Smooth muscle cell (in vitro differentiated cells): ENCODE measurements around the genes TIGAR, C12orf4, DYRK4 and AKAP3.

GRCh38 chr12:3530707-3531120 lies 39.7 kb downstream of the PRMT8 start:
- RAMPAGE, long total RNA, result no peak

GRCh38 chr12:3534070-3534612 lies 43.1 kb downstream of the PRMT8 start:
- RAMPAGE, long total RNA, result no peak

DNA sequence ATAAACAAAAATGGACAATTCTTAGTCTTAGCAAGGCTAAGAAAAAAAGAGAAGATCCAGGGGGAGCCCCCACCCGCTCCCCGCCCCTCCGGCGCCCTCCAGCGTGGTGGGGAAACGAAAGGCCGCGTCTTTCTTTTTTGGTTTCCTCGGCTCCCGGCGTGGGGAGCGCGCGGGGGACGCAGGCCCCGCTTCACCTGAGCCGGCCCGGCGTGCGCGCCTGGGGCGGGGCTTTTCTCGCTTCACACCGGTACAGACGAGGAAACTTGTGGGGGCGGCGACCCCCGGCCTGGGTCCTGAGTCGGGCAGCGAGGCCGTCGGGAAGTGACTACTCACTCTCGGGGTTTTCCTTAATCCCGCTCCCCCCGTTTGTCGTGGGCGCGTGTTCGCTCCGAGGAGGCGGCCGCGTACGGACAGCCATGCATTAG lies 34.5 kb downstream of the PARP11 start:
- RAMPAGE, long total RNA, result no peak

- RAMPAGE, long total RNA, result no peak
These were observed 653 bp upstream of the CCND2 start for GRCh38 chr12:4272985-4273233.

DNA sequence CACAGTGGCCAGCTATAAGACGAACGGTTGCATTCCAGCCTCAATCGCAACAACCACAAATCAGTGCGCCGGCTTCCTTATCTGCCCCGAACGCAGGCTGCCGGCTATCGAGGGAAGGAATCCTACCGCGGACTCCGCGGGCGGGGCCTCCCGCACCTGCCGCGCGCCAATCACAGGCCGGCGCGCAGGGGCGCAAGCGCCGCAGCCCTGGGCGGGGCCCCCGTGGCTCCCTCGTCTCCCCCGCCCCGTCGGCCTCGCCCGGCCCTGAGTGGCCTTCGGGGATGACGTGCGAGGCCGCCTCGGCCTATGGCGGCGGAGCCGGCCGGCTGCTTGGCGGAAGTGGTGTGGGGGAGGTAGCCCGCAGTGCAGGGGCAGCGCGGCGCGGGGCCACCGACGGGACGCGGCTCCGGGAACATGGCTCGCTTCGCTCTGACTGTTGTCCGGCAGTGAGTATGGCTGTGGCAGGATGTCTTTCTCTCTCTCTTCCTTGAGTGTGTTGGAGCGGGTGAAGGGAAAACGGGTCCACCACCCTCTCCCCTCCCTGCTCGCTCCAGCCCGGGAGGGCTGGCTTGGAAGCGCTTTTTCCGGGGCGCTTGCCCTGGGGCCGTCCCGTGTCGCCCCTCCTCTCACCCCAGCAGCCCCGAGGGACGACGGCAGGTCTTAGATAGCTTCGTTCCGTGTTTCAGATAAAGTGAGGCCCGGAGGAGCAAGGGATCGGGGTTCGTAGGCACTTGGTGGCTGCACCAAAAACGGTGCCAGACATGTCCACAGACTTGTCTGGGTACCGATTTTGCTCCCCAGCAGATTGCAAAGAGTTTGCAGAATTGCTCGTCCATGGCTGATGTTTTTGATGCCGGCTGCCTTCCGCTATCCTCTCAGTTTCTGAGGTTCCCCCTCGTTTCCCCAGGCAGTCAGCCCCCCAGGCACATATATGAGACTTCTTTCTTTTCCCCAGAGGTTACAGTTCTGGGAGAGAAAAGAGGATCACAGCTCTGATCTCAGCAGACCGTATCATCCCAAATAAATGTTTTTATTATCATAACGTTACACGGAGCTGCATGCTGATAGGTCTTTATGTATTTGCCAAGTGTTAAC lies at the start of gene TIGAR:
Gene TIGAR (plus strand): TSS at position 356 of the 1,095 bp plus-strand sequence.
- RAMPAGE, long total RNA, result start-site peak on the plus strand centred at position 379 of the sequence, 45 bp wide, 941 and 230 reads in 2 replicates

- RAMPAGE, long total RNA, result no peak
These were observed 23.9 kb downstream of the FGF23 start for GRCh38 chr12:4355592-4356115.

DNA sequence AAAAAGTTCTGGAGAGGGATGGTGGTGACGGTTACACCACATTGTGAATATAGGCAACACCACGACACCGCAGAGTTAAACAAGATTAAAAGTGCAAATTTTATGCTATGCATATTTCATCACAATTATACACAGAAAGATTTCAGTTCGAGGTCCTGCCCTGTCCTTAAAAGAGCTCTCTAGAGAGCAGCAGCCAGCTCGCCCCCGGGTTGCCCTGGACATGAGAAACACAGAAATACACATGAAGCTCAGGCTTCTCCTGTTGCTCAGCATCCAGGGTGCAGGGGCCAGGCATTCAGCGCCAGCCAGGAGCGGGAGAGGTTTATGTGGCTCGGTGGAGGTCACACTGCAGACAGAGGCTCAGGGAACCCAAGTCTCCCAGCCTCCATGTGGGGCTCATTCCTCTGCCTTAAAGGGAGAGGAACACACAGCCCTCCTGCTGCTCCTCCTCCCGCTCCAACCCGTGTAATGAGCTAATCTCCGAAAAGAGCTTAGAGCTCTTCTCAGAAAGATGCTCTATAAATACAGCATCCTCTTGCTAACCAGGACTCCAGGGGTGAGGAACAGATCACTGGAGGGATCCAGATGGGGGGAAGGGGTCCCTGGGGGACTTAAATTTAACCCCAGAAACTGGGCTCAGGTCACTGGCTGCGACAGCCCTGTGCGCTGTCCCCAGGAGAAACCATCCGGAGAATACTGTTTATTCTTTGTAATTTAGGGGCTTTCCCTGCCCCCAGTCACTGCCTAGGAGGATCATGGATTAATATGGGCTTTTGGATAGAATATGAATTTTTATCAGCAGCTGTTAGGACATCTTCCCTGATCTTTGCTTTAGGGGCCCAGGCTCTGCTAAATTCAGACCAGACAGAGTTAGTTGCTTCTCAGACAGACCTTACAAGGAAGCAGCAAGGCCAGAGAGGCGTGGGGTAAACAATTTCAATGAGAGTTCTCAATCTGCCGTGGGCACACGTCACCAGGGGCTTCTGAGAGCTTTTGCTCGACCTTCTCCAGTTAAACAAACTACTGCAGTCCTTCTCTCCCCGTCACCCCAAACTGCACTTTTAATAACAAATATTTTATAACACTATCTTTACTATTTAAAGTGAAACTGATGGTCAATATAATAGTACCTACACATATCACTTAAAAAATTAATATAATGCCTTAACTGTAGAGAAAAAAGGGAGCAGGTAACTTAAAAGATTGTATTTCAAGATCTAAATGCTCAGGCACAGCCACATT lies 28.0 kb downstream of the FGF6 start:
- RAMPAGE, long total RNA, result no peak

- RAMPAGE, long total RNA, result no peak
These were observed 29.0 kb downstream of the C12orf4 start for GRCh38 chr12:4509226-4509645.

DNA sequence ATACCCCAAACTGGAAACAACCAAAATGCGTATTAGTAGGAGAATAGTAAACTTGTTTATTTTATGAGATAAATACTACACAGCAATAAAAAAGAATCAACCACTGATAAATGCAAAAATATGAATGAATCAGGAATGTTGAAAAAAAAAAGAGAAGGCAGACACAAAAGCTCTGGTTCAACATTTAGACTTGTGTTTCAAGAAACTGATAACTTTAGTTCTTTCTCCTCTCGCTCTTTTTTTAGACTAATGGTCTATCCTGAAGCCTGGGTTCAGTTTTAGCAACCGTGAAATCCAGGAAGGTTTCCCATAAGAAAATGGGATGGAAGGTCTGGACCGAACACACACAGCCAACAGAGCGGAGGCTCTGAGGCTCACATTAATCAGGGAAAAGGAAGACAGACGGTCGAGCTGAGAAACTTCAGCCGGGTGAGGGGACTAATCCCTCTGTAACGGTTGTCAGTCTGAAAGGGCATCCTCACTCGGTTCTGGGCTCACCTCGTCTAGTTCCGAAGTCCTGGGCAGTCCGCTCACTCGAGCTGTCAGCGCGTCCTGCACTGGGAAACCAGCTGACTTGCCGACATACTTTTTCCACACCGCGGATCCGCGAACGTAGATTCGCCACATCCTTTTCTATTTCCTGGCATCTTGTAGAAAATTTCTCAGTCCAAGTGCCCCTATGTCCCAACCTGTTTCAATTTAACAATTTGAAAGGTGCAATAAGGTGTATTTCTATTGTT lies at the start of gene C12orf4:
Gene C12orf4 (minus strand): TSS at position 559 of the 740 bp plus-strand sequence.
- RAMPAGE, long total RNA, result start-site peak on the minus strand centred at position 547 of the sequence, 49 bp wide, 63 and 57 reads in 2 replicates

DNA sequence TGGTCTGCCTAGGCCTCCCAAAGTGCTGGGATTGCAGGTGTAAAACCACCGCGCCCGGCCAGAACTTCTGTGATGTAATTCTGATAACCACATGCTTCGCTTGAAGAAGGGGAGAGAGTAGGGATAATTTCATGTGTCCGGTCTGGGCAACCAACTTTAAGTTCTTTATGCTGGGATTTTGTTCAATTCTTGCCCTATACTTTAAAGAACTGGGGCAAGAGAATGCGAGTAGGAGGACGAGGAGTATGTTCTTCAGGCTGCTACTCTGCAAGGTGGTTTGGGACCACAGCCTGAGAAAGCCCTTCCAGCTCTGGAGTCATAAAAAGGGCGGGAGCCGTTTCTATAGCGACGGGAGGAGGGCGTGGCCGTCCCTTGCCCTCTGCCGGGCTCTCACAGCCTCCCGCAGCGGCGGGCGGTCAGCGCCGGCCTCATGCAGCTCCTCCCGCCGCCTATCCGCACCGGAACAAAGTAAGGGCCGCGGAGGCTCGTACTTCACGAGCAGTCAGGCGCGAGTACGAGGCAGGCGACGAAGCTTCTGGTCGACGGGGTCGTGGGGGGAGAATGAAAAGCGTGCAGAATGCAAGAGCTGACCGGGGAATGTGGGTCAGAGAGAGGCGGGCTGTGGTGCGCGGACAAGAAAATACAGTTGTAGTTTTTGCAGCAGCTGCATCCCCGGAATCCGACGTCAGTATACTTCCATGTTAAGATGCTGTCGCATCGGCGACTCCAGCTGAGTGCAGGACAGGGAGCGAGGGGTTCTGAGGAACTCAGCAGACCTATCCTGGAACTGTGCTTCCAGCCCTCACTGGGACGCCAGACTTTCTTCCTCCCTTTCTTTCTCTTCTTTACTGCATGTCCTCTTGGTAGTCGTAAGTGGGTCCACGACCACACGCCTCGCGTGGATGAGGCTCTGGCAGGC lies at the start of gene DYRK4:
Gene DYRK4 (plus strand): TSS at position 393 of the 919 bp plus-strand sequence.
- RAMPAGE, long total RNA, result no peak

GRCh38 chr12:4648421-4649683 lies at the start of gene AKAP3:
Gene AKAP3 (minus strand): TSS chr12:4649051.
- RAMPAGE, long total RNA, result start-site peak on the plus strand at chr12:4649106-4649144, 855 and 885 reads in 2 replicates

DNA sequence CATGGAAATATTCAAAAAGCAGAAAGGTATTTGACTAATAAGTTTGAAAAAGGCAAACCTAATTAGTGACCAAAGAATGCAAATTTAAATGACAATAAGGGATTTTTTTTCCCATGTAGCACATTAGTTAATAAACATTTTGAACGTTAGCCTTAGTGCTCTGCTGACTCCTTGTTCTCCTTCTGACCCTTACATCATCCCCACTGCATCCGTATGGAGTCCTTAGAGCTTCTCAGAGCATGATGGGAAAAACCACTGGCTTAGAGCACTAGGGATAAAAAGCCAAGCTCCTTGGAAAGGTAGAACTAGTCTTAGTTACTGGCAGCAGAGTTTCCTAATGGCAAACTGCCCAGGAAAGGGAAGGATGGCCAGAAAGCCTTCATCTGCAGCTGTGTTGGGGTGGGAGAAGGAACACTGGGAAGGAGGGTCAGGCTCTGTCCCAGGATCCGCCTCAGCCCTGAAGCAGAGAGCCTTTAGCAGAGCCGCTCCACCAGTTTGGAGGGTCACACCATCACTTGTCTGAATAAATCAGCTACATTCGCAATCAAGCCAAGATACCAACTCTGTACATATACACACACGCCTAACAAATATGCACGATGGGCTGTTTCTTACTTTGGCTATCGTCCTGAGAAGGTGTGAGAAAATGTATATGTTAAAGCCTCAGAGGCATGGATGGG lies 18.8 kb upstream of the GALNT8 start:
- RAMPAGE, long total RNA, result no peak

DNA sequence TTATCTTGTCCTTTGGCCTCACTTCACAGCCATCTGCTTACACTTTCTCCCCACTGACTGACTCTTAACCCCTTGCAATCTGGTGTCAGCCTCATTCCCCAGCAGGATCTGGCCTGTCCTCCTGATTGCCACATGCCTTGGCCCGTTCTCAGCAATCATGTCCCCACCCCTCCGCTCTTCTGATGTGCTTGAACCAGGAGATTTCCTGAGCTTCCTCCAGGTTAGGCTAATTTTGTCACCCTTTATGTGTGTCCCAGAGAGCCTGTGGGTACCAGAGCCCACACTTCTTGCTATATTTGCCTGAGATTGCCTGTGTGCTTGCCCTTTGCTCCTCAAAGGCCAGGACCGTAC lies 64.6 kb downstream of the KCNA1 start:
- RAMPAGE, long total RNA, result no peak

GRCh38 chr12:5080936-5081443 lies 37.3 kb downstream of the KCNA5 start:
- RAMPAGE, long total RNA, result no peak

- RAMPAGE, long total RNA, result no peak
These were observed 78.1 kb downstream of the KCNA5 start for GRCh38 chr12:5121829-5122169.

GRCh38 chr12:5138708-5139360 lies 95.2 kb downstream of the KCNA5 start:
- RAMPAGE, long total RNA, result no peak

DNA sequence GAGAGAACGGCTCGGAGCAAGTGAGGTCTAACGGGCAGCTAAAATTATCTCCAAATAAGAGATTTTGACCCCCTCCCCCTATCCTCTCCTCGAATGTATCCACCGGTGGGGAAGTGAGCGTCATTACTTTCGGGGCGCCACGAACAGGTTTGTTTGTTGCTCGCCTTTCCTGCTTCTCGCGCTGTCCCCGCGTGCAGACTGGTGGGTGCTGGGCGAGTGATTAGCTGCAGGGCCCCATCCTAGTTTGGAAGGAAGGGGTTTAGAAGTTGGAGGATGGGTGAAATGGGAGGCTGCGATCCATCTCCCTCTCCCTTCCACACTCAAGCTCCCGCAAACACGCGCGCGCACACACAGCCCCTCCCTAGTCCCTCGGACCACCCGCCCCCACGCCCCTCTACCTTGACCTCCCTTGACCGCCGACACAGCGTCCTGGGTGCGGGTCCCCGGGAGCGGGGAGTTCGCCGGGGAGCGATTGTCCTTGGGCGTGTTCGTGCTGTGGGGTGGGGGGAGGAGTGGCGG lies 802 bp upstream of the NTF3 start:
- RAMPAGE, long total RNA, result no peak

DNA sequence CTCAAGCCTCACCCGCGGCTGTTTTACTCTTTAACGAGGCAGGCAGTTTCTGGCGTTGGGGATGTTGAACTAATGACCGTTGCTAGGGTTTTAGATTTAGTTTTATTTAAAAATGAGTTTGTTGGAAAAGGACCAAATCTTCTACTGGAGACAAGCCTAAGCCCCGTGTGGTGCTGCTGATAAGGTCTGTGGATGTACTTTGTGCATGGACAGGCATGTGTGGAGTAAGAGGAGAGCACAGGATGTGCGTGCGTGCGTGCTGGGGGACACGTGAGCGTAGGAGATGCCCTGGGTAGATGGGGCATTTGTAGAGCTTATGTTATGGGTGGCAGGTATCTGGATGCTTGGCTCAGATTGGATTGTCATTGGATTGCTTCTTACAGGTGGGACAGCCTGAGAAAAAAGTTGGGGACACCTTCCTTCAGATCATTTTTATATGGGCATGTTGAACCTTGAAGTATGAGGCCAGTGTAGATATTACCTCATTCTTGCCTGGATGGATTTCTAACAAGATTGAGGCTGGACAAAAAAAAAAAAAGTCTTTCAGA lies 5.8 kb downstream of the NTF3 start:
- RAMPAGE, long total RNA, result no peak

GRCh38 chr12:5976070-5976468 lies 31.0 kb upstream of the ANO2 start:
- RAMPAGE, long total RNA, result no peak

DNA sequence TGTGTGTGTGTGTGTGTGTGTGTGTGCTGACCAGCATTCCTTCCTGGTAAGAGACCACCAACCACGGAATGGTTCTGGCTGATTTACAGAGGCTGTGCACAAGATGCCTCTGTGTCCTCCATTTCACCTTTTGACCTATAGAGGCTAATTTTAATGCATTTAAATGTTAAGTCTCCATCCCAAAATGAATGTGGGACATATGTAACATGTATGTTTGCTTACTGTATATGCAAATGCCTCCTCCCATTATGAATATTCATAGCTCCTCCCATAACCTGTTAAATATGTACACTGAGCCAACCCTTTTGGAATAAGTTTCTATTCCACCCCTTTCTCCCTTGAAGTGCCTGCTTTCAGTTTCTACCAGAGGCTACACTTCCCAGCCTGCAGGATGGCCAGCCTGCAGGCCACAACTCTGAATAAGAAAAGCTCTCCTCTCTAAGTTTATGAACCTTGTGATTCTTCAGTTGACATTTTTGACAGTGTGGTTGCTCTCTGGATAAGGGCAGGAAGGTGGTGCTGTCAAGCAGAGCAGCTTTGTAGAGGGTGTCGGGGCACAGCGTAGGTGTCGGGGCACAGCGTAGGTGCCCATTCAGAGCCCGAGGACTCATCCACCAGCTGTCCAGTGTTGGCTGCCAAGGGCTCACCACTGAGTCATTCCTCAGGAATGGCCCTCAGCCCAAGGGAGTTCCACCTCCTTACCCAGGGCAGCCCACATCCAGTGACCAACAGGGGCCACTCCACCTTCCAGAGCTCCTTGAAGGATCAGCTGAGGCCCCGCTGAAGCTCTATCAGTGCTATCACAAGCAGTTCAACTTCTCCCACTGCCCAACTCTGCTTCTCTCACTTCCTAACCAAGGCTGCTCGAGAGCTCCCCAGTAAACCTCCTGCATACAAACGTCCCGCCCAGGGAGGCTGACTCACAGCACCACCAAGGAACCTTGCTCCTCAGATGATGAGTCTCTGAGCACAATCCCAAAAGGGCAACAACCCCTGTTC lies 31.5 kb downstream of the VWF start:
- RAMPAGE, long total RNA, result no peak